ENCODE measurements around the gene C2orf88.

- PRO-cap, result no peak
These were observed 33.9 kb downstream of the TFPI start for GRCh38 chr2:187520243-187520757.

GRCh38 chr2:187547229-187548230, 6.7 kb downstream of the TFPI start:
- PRO-cap, result unidirectional peak, plus-strand start at chr2:187547656

DNA sequence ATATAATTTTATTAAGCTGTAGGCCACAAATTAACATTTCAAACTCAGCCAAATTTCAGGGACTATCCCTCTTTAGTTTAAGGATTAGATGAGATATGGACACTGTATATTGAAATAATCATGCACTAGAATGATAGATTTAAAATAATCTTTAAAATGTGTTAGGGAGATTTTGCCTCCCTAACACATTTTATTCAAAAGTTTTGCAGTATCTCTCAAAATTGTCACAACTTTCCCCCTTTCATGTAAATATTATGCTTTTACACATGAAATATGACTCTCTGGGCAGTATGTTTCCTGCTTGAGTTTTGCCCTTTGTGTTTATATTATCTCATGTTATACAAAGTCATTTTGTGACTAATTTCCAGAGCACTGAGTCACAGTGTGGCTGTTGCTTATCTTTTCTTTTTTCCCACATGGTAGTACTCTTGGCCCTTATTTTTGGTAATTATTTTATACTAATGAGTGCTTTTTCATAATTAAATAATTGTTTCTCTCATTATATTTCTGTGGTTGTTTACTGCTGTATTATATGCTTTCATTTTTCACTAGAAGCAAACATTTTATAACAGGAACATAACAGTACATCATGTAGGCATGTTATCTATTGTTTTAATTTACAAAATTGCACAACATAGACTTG, 1.1 kb downstream of the TFPI start:
- PRO-cap, result unidirectional peak, plus-strand start at position 350 of the sequence

GRCh38 chr2:187673408-187674243, 119.4 kb upstream of the TFPI start:
- PRO-cap, result no peak

DNA sequence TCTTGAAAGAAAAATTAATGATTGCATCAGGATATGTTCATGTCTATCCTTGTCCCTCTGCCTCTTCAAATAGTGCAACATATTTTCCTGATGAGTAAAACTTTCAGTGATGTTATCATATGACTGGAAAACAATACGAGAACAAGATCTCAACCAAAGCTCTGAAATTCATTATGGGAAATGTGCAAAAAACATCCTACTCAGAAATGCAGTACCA, 149.0 kb upstream of the GULP1 start:
- PRO-cap, result no peak

DNA sequence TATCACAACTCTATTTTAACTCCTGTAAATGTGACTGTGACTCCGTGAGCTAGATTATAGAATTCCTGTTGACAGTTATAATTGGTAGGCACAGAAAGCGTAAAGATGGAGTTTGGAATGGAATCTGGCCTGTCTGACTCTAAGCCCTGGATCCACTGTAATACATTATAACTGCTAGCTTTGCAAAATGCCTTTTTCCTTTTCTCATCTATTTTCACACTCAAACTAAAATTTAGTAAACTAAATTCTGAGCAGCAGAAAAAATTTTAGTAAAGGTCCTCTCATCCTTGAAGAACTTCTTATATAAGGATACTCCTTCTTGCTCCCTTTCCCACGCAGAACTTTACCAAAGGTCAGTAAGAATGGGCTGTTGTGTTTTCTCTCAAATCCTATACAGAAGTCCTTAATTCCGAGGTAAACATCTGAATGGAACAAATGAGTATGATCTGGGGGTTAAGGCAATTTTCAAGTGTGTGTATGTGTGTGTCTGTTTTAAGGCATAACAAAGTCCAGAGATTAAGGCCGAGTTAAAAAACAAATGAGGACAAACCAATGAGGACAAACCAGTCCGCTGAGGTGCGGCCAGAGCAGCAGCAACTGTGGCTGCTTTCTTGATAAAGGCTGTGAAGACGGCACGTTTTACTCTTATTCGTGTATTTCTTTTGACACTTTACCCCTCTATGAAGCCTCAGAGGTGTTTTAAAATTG, 739 bp upstream of the GULP1 start:
- PRO-cap, result unidirectional peak, plus-strand start at position 566 of the sequence

DNA sequence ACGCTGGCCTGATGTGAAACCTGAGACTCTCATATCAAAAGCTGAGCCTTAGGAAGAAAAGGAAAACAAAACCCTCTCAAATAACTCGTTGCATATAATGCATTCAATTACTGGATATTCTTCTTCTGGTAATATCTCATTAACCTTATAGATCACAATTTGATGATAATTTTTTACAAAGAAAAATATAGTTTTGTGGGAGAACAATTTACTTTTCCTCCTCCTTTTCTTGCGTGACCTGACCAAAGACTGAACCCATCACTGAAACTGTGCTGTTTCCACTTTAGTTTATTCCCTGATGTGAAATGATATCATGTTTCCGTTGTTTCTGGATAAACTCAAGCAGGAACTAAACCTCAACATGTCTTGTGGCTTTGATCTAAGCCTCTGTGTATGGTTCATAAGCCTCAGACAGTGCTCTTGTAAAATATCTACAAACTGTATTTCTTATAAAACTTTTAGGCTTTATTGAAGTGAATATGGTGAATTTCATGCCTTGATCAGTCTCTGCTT, 332.5 kb downstream of the GULP1 start:
- PRO-cap, result no peak

DNA sequence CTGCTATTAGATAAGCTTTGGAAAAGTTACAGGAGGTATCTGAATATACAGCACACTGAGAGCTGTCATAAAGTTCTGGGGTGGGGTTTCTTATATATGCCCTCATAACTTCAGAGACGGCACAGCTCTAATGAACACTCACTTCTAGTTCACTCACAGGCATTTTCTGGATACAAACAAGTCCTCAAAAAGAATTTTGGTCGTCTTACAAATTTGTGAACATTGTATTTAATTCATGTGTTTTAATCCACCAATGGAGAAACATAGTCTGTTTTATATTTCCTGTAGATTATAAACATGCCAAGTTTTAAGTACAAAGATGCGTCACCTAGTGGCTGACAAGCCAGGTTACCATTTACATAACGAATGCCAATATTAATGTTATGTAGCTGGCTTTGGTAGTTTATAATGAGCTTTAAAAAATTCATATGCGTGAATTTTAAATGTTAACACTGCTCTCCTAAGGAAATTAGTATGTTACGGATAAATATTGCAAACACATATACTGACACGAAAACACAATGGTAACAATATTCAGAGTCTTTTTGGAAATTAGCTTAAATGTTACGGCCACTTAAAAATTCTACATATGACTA, 2.5 kb downstream of the COL3A1 start:
- PRO-cap, result no peak

- PRO-cap, result no peak
These were observed 36.5 kb downstream of the COL3A1 start for GRCh38 chr2:189010705-189011007.

- PRO-cap, result no peak
These were observed 37.6 kb downstream of the COL3A1 start for GRCh38 chr2:189011619-189012338.

DNA sequence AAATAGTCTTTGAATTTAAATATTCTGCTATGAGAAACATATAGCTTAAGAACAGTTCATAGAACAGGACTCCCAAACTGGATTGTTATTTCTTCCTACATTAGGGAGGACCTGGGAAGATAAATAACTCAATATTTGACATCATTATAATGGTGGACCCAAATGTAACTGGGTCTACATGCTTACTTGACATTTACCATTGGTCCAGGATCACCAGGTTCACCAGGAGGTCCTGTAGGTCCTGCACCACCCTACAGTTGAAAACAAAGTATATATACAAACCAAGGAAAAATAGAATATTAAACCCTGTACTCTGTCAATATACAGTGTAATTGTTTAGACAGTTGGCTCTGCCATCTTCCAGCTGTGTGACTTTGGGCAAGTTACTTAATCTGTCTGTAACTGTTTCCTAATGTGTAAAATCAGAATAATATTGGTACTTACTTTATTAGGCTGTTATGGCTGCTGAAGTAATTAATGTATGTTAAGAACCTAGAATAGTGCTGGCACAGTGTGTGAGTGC, 94.0 kb downstream of the COL5A2 start:
- PRO-cap, result no peak

- PRO-cap, result bidirectional peak, plus-strand start at chr2:189210310, minus-strand start at chr2:189210337
These were observed 30.5 kb upstream of the COL5A2 start for GRCh38 chr2:189210004-189210567.

- PRO-cap, result no peak
These were observed 93.8 kb upstream of the WDR75 start for GRCh38 chr2:189347354-189347955.

DNA sequence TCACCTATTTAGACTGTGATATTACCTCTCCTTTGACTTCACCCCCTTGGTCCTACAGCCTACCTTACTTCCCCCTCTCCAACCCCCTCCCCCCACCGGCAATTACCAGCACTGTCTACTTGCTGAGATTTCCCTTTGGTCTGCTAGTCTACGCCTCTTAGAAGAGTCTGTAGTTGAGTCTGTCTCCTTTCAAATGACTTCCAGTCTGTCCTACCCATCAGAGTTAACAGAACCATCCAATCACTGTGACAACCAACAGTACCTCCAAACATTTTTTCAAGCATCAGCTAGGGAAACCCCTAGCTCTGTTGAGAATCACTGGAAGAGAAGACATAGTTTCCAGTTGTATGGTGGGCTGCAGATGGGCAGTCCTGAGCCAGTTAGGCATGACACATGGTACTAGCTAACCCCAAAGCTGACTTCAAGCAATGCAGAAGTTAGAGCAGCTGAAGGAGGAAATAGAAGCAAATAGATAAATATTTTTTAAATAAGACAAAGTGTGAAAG, 2.9 kb upstream of the ASDURF start:
- PRO-cap, result no peak

DNA sequence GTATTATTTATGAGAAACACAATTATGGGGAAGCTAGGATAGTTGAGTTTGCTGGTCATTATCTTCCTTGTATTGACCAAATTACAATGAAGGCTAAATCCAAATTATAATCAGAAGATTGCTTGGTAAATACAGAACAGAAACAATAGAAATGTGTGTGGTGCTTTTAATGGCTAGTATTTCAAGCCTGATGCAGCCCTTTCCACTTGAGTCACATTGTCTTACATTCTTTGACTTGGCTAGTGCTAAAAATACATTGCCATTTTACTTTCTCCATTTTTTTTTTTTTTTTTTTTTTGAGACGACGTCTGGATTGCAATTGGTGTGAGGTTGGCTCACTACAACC, 2.9 kb upstream of the OSGEPL1 start:
- PRO-cap, result no peak

DNA sequence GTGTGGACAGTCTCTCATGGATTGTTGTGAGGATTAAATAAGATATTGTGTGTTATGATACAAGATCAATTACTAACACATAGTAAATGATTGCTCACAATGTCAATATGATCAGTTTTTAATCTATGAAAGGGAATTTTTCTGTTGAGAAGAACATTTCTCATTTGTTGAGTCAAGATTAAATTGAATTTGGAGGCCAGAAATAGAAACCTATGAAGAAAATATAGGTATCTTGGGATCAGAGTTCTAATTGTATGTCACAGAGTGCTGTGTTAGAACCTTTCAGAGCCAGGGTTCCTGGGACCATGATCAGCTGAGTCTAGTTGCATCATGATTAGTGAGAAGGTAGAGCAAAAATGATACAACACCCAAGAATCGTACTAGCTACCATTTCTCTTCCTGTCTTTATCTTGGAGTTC, 72.8 kb downstream of the PMS1 start:
- PRO-cap, result no peak

- PRO-cap, result bidirectional peak, plus-strand start at chr2:190180873, minus-strand start at chr2:190180570
These were observed at the start of gene C2orf88 for GRCh38 chr2:190180129-190181451. Gene C2orf88, plus strand, starts transcription at chr2:190180863.

DNA sequence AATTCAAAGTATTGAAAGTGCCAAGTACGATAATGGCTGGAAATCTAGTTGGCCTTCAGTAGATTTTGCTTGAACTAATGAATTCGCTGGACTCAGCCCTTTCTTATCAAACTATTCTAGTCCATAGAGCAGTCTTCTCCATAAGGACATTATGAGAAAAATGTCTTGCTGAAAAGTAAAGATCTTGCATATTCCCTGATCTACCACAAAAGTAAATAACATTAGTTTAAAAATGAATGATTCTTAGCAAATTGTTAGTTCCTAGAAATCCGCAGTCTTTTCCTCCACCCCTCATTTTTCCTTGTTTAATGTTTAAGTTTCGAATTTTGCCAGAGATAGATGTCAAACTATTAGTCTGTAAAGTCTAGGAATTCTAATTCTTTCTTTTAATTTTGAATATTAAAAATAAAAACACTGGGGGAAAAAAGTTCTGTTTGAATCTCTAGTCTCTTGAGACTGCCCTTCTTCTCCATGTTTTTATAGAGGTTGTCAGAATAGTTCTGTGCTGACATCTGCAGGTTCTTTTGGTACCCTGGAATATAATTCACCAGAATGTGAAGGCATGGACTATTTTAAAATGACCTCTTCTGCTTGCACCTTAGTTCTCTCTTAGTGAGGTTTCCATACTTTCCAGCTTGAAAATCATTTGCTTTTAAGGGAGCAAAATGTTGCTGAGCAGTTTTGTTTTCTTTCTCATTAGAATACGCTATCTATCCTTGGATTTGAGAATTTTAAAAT, 2.7 kb downstream of the C2orf88 start:
- PRO-cap, result no peak

DNA sequence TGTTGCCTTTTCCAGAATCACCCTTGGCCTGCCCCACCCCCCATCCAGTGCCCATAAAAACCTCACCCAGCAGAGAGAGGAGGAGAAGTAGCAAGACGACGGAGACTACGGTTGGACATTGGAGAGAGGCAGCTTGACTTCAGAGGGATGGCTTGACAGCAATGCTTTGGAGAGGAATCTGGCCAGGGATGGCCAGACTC, 40.9 kb downstream of the C2orf88 start:
- PRO-cap, result no peak

DNA sequence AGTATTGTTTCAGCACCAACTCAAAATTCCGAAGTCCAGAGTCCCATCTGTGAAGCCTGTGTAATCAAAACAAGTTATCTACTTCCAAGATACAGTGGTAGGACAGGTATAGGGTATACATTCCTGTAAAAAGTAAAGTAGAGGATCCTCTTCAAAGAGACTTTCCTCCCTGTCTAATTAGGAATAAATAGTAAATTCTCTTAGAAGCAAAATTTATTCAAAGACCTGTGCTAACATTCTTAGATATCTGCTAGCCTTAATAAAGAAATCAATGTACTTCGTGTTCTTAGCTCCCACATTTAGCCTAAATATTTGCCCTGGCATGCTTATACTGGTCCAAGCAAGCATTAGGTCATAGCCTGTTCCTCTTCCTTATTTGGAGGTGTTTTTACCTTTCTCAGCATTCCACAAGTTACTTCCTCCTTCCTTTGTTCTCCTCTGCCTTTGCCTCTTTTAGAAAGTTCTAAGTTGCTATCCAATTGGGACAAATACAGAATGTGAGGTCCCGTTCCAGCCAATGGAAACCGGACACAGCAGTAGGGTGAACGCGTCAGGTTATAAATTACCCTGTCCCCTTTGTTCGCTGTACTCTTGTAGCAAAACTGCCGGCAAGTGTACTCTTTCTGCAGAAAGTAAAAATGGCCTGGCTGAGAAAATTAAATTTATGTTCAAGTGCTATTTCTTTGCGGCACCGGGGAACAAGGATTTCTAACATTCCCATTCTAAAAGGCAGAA, 40.0 kb downstream of the HIBCH start:
- PRO-cap, result no peak